Brain (tissue), 1 donor: ENCODE measurements around the gene SLC16A8.

DNA sequence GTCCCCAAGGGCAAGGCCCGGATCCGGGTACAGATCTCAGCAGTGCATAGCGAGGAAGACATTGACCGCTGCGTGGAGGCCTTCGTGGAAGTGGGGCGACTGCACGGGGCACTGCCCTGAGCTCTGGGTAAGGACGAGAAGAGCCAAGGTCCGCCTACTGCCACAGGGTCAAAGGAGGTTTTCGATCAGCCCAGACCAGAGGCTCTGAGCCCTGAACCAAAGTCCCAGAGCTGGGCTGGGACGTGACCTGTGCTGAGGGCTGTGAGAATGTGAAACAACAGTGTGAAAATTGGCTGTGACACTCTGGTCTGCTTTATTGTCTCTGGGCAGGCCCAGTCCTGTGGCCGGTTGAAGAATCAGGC, 6.6 kb upstream of the GALR3 start:
- RRBS: no CpG with 5 or more reads among the region's 13 CpGs

GRCh38 chr22:37818383-37819313, 4.5 kb upstream of the GALR3 start:
- RRBS: 2% methylated on average over 17 of the region's 79 CpGs

DNA sequence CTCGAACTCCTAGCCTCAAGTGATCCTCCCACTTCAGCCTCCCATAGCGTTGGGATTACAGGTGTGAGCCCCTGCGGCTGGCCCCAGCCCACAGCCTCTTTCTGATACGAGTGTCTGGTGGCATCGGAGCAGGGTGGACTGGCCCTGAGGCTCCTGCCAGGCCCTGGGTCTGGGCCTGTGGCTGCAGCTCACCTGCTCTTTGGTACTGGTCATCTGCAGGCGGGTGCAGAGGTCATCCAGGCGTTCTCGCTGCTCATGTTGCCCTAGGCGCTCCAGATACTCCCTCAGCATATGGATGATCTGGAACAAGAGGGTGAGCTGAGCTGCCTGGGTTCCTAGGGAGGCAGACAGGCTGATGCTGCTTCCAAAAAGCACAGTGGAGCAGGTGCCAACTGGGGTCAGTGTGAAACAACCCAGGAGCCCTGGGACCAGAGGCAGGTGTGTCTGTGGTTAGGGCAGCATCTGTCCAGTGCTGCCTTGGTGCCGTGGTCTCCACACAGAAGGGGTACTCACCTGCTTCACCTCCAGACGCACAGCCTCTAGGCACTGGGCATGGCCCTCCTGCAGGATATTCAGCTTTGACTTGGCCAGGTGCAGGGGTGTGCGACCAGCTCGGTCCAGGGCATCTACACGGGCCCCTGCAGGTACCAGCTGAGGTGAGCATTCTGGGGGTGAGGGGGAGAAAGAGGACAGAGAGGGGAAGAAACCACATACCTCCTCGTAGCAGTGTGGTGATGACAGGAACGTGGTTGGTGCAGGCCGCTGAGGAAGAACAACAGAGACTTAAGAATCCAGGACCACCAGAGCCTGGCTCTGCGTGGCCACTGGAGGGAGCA, 9.5 kb downstream of the GALR3 start:
- RRBS: no CpG with 5 or more reads among the region's 18 CpGs

DNA sequence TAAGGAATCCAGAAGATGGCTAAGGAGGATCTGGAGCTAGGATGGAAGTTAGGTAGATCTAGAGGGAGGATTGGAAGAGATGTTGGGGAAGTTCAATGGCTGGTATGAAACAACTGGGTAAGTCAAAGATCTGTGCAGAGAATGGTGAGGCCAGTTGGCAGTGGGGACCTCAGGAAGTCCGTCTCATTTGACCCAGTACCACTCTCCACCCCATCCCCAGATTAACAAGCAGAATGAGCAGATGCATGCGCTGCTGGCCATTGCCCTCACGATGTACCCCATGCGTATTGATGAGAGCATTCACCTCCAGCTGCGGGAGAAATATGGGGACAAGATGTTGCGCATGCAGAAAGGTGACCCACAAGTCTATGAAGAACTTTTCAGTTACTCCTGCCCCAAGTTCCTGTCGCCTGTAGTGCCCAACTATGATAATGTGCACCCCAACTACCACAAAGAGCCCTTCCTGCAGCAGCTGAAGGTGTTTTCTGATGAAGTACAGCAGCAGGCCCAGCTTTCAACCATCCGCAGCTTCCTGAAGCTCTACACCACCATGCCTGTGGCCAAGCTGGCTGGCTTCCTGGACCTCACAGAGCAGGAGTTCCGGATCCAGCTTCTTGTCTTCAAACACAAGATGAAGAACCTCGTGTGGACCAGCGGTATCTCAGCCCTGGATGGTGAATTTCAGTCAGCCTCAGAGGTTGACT, 28.4 kb downstream of the EIF3L start:
- RRBS: no CpG with 5 or more reads among the region's 11 CpGs

DNA sequence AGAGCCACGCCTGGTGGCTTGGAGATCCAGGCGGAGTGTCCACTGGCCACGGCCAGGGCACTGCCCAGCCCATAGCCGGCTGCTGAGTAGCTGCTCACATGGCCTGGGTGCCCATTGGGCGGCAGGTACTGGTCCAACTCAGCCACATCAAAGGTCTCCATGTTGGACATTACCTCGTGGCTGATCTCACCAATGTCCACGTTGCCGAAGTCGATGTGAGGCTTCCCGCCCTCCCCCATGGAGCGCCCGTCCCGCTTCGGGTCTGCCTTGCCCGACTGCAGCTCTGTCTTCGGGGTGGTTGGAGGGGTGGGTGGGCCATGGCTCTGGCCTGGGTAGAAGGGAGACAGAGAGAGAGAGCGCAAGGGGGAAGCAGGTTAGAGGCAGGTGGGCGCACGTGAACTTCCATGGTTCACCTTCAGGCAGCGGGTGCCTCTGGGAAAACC, 10.5 kb downstream of the SOX10 start:
- RRBS: no CpG with 5 or more reads among the region's 20 CpGs

- RRBS: 21% methylated on average over 4 of the region's 10 CpGs
These were observed 2.9 kb upstream of the SOX10 start for GRCh38 chr22:37987156-37987750.

DNA sequence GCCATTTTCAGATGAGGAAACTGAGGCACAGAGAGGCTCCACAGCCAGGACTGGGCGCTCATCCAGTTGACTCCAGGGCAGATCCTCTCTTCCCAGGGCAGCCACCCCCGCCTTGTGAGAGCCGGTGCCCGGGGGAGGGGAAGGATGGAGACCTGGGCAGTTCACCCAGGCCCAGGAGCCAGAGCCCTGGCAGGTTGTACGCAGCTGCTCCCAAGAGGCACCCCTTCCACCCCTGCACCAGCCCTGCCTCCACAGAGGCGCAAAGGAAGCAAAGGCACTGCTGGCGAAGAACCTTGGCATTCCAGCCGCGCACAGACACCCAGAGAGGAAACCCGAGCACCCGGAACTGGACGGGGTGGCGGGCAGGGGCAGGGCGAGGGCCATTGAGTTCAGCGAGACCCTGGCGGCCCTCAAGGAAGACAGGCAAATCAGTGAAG, 17.8 kb upstream of the PICK1 start:
- RRBS: no CpG with 5 or more reads among the region's 16 CpGs

- RRBS: no CpG with 5 or more reads among the region's 11 CpGs
These were observed at the start of gene SLC16A8 for GRCh38 chr22:38083914-38084353. SLC16A8 (minus strand) TSS chr22:38084184.

- RRBS: no CpG with 5 or more reads among the region's 11 CpGs
These were observed 437 bp upstream of the SLC16A8 start for GRCh38 chr22:38084354-38084887.

DNA sequence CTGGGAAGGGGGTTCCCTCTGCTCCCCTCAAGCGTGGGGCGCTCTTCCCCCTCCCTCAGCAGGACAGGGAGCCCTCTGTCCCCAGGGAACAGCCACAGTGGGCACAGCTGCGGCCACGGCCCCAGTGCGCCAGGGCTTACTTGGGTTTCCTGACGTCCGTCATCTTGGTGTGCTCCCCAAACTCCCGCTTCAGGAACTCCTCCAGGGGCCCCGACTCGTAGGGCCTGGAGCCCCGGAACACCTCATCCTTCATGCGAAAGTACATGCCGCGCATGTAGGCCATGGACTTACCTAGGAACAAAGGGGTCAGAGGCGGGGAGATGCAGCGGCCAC, 10.1 kb upstream of the BAIAP2L2 start:
- RRBS: no CpG with 5 or more reads among the region's 16 CpGs

- RRBS: no CpG with 5 or more reads among the region's 10 CpGs
These were observed 13.7 kb downstream of the PLA2G6 start for GRCh38 chr22:38167823-38168522.

- RRBS: no CpG with 5 or more reads among the region's 11 CpGs
These were observed 2.7 kb downstream of the MAFF start for GRCh38 chr22:38204301-38205131.

GRCh38 chr22:38214130-38214322, 12.2 kb downstream of the MAFF start:
- RRBS: 21% methylated on average over 3 of the region's 7 CpGs

DNA sequence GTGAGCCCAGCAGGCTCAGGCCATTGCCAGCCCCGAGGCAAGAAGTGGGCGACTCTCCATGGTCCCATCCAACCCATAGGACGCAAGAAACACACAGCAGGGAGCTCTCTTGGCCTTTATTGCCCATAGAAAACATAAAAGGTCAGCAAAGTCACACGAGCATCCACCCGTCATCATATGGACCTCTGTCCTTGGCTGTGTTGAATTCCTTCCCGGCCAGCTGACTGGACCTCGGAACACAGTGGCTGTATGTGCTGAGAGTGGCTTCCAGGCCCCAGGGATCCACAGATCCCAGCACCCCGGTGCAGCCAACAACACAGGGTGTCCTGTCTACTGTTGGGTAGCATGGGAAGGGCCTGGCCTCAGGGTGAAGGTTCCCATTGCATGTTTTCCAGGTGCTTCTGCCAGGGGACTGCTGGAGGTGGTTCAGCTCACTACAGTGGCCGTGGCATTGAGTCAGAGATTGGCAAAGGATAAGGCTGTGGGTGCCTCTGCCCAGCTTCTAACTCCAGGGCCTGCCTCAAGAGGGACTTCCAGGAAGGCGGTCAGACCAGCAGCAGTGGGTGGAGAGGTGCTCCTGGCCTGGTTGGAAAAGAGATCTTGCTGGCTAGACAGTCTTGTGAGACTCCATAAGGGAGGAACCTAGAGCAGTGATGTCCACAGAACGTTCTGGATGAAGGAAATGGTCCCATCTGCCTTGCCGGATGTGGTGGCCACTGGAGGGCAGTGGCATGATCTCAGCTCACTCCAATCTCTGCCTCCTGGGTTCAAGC, 20.9 kb downstream of the CSNK1E start:
- RRBS: 15% methylated on average over 3 of the region's 12 CpGs

DNA sequence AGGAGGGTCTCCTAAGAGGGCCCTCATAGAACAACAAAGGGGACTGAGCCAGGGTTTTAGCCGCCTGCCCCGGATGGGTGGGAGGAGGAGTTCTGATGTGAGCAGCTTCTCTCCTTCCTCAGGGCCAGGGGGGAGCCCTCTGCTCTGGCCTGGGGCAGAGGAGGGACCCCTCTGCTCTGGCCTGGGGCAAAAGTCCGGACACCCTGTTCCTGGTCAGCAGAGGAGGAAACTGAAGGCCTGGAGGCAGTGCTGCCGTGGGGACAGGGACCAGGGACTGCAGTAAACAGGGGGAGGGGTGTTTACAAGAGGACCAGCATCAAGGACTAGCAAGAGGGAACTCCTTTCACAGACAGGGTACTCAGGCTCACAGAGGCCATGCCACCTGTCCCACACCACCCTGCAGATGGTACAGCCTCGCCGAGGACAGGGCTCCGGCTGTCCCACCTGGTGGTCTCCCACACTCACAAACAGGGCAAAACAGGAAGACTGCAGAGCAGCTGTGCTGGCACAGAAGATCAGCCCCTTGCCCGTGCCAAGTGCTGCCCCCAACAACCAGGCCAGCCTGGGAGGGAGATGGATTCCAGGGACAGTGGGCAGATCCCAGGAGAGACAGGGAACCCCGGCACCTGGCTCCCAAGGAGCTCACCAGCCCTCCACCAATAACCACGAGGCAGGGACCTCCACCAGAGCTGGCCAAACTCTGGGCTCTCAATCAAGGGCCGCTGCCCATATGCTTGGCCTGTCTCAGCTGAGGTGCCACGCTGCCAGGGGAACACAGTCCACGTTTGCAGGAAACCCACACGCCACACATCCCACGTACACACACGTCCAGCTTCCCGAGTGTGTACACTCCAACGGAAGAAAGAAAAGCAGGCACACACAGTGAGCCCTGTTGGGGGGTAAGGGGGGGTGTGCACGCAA, 2.2 kb downstream of the CSNK1E start:
- RRBS: no CpG with 5 or more reads among the region's 19 CpGs

DNA sequence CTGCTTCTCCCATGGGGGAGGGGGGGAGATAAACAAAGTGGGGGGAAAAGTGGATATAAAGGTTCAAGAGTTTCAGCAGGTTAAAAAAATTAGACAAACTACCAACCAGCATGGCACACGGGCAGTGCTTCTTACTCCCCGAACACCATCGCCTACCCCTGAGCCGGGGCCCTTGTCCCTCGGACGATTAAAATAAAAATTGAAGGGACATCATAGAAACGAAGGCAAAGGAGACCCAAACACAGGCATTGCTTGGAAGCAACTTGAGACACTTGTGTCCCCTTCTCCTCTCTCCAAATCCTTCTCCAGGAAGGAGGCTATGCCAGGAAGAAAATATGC, 1.2 kb downstream of the CSNK1E start:
- RRBS: no CpG with 5 or more reads among the region's 7 CpGs

GRCh38 chr22:38468363-38468814, 493 bp downstream of the KDELR3 start:
- RRBS: no CpG with 5 or more reads among the region's 14 CpGs

- RRBS: no CpG with 5 or more reads among the region's 11 CpGs
These were observed 11.5 kb downstream of the DDX17 start for GRCh38 chr22:38494454-38495141.

GRCh38 chr22:38505112-38506130, 690 bp downstream of the DDX17 start:
- RRBS: 1% methylated on average over 40 of the region's 88 CpGs

GRCh38 chr22:38699749-38700139, 999 bp downstream of the JOSD1 start:
- RRBS: no CpG with 5 or more reads among the region's 6 CpGs